Parotid gland (tissue), 1 donor: Measurements from ENCODE around the genes TSPO2 and FOXP4.

DNA sequence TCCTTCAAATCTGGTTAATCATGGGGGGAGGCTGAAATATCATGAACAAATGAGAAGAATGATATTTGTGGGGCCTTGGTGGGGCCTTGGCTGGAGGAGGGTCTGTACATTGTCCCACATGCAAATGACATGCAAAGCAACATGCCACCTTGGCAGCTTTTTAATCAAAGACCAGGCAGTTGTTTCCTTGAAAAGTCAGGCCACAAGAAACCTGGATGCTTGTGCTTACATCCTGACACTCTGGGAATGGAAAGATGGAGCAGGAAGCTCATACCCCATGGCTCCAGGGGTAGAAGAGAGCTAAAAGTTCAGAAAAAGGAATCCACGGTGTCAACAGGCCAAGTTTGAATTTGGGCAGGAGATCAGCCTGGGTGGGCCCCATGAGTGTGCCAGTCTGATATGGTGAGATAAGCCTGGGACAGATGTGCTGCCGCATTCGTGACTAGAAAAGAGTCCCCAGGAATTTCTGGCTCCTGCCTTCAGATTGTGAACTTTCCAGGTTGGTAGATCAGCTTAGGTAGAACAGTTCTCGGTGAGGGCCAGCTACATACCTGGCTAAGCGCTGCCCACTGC is at the start of gene TSPO2:
TSS of gene TSPO2 (plus strand) at position 421 of the 573 bp plus-strand sequence.
- PRO-cap: no peak

DNA sequence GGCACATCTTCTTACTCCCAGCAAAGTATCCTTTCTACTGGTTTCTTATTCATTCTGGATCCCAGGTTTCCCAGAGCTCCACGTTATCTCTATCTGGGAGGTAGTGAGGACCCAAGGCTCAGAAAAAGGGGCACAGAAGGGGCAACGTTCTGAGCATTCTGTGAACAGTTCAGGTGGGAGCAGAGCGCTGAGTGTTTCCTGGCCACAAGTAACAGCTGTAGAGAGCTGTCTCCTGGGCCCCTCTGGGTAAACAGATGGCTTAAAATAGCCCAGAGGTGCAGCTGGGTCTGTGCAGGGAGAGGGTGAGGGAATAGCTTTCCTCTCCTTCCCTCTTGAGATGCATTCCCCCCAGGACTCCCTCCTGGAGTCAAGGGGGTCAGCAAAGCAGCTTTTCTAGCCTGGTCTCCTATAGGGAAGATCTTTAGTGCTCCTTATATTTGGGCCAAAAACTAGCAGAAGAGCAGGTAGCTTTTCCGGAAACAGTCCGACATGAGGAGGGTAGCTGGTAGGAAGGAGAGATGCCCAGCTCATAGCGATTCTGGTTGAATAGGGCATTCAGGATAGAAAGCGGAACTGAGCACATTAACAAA is 2.3 kb downstream of the APOBEC2 start:
- PRO-cap: no peak

- PRO-cap: no peak
Measured at GRCh38 chr6:41100510-41101489, 28.0 kb downstream of the NFYA start.

- PRO-cap: no peak
Measured at GRCh38 chr6:41270996-41271537, 15.4 kb downstream of the TREM1 start.

DNA sequence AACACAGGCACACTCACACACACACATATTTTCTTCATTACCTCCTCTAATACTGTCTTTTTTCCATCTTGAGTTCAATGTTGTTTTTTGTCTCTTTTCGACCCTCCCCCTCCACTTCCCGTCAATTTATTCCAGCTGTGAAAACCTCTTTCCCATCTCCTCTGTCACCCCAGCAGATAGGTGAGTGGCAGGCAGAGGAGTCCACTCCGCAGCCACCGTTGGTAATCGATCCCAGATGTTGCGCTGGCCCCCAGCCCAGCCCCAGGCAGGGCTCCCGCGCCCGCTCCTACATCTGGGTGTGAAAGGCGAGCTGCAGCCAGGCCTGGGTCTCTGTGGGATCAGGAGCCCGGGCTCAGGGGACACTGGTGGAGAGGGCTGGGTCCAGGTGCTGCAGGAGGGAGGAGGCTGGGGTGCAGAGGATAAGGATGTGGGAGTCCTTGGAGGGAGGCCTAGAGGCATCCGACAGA is 56.7 kb upstream of the FOXP4 start:
- PRO-cap: no peak

- PRO-cap: bidirectional peak, plus-strand start at chr6:41546618, minus-strand start at chr6:41546367
Measured at GRCh38 chr6:41546030-41546771, at the start of gene FOXP4. Gene FOXP4, plus strand, starts transcription at chr6:41546381.

DNA sequence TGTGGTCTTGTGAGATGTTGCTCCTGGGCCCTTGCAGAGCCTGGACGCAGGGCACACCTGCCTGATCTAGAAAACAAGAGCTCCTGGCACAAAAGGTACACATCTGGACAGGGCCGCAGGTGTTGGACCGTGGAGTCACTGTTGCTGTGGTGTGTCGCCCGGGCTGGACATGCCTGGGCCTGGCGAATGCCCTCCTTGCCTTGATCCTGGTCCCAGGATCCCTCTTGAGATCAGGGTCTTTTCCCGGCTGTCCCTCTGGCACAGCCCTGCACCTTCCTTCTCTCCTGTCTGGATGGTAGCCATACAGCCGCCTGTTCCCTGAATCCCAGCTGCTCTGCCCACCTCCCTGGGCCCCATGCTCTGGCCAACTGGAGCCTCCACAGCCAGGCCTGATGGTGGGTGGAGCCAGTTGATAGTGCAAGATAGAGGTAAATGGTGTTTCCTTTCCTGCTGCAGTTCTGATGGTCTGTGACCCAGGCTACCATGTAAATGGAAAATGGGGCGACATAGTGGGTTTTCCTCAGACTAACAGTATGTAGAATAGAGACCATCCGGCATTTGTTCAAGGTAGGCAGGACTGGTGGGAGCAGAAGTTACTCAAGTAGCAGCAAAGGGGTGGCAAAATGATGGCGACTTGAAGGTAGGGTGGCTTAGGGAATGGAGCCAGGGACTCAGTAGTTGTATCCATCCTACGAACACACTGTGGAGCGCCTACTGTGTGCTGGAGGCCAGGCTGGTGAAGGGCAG is 5.1 kb downstream of the FOXP4 start:
- PRO-cap: no peak

GRCh38 chr6:41577756-41579010 is 32.0 kb downstream of the FOXP4 start:
- PRO-cap: no peak

DNA sequence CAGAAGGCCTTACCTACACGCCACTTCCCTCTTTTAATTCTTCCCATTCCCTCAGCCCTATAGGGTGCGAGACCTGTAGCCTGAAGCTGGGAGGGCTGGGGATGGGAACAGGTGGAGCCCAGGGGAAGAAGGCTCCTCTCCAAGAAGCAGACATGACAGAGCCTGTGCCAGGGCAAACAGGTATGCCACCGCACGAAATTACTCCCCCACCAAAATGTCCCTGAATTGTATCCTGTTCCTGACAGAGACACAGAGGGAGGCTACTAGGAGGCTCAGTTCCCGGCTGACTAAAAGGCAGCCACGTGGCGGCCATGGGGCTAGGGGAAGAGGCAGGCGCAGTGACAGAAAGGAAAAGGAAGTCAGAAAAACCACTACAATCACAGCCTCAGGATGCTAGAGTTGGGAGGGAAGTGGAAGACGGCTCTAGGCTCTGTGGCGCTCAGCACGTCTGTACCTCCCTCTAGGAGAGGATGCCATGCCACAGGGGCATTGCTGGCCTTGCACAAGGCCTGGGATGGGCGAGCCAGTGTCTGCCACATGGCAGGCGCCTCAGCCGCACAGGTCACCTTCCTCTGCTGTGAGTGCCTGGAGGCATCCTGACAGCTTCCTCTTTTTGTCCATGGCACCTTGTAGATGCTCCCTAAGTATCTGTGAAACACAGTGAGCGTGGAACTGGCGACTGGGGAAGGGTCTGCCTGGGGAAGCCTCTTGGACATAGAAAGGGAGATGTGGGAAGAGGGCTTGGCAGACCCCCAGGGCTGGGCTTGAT is 27.7 kb downstream of the TFEB start:
- PRO-cap: no peak

- PRO-cap: no peak
Measured at GRCh38 chr6:41920733-41920982, 281 bp downstream of the MED20 start.

DNA sequence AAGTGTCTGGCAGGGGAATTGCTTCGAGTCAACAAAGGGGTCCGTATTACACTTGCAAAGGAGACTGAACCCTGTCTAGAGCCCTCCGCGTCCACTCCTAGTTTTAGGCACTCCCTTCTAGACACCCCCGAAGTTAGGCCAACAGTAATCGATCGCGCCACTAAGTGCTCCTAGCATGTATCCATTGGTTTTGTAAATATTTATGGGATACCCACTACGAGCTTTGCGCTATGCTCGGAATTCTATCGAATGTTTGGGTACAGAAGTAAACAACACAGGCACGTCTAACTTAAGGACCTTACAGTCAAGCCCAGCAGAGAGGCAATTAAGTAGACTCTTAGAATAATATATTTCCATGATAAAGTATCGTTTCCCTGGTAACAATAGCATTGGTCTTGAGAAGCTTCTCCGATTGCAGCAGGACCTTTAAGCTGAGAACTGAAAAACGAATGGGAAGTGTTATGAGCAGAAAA is 633 bp downstream of the BYSL start:
- PRO-cap: no peak

DNA sequence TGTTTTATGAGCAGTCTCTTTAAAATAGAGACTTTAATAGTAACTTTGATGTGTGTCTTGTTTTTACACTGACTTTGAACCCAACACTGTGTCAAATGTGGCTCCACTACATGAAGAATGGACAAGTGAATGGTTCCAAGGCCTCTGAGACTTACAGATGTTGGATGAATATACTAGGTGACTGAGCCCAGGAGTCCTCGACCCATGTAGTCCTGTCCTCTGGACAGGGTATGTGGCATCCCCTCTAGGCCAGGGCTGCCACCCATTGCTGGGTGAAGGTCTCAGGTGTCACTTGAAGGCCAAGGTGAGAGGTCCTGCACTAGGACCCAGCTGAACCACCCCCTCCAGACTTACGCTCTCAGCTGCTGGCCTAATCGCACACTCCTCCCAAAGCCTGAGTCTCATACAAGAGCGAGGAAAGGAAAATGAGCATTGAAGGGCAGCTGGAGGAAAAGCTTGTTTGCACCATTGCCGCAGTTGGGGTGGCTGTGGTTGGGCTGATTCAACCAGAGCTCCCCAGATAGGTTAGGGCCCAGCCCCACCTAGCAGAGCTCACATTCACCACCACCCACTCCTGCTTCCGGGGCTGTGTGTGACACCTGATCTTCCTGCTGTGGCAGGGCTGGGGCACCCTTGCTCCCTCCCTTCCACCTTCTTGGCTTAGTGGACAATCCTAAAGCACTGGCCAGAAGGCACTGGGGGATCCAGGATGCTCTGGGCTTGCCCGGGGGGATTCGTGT is 11.0 kb upstream of the TAF8 start:
- PRO-cap: no peak

- PRO-cap: no peak
Measured at GRCh38 chr6:42140767-42142060, 1.2 kb downstream of the C6orf132 start.

DNA sequence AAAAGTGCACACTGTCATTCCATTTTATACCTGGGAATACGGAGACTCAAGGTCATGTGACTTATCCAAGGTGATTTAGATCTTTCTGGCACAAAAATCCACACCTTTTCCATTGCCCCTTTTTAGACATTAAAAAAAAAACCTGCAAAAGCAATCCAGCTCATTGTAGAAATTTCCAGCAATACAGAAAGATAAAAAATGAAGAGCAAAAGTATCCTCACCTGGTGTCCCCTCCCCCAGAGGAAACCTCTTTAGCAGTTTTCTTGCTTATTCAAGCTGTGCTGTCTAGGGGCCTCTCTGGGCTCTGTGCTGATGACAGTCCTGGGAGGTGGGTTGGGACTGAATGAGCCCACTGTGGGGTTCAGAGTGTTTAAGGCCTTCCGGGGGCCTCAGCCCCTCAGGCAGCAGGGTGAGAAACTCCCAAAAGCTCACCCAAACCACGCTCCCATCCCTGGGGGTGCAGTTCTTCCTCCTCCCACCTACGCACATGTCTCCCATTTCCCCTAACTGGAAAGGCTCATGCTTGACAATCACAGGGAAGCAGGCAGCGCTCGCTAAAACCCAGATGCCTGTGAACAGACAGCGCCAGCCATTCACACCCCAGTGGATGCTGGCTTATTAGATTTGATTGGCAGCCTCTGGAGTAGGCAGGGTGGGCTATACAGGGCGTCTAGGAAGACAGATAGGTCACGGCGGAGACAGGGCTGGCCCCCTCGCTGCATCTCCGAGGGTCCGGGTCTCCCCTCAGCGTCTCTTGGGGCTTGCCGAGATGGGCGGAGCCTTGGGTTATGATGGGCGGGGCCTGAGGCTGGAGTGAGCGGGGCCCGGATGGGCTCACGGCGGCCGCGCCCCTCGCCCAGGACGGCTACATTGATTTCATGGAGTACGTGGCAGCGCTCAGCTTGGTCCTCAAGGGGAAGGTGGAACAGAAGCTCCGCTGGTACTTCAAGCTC is 4.5 kb downstream of the GUCA1A start:
- PRO-cap: no peak

GRCh38 chr6:42225447-42225839 is 7.8 kb upstream of the MRPS10 start:
- PRO-cap: no peak

DNA sequence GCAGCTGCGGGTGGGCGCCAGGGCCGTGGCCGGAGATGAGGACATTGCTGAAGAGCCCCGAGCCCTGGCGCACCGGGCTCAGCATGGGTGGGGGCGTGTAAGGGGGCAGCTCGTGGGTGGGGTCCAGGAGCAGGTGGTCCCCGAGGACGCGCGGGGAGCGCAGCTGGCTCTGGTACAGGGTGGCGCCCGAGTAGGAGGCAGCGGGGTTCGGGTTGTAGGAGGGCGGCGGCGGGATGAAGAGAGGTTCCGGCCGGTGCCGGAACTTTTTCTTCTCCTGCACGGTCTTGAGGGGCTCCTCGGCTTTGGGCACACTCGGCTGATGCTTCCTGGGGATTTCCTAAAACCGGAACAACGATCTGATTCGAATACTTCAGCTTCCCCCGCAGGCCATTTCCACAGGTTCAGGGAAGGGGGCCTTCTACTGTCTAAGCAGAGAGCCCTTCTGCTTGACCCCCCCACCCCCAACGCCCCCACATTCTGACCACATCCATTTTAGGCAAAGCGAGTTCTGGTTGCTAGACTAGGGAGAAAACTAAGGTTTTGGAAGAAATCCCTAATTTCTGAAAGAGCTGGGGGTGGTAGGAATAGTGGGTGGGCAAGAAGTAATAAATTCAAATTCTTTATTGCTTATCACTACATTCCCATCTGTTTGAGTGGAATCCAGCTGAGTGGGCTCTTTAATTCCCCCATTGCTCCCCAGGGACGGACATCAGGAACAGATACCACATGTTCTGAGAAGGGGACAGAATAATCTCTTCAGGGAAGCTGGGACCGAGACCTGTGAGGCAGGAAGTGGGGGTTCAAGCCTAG is 41.9 kb upstream of the MRPS10 start:
- PRO-cap: no peak

- PRO-cap: no peak
Measured at GRCh38 chr6:42260345-42261252, 42.9 kb upstream of the MRPS10 start.

- PRO-cap: no peak
Measured at GRCh38 chr6:42726446-42727695, 4.5 kb upstream of the PRPH2 start.

GRCh38 chr6:42744364-42744864 is 1.5 kb downstream of the TBCC start:
- PRO-cap: no peak

DNA sequence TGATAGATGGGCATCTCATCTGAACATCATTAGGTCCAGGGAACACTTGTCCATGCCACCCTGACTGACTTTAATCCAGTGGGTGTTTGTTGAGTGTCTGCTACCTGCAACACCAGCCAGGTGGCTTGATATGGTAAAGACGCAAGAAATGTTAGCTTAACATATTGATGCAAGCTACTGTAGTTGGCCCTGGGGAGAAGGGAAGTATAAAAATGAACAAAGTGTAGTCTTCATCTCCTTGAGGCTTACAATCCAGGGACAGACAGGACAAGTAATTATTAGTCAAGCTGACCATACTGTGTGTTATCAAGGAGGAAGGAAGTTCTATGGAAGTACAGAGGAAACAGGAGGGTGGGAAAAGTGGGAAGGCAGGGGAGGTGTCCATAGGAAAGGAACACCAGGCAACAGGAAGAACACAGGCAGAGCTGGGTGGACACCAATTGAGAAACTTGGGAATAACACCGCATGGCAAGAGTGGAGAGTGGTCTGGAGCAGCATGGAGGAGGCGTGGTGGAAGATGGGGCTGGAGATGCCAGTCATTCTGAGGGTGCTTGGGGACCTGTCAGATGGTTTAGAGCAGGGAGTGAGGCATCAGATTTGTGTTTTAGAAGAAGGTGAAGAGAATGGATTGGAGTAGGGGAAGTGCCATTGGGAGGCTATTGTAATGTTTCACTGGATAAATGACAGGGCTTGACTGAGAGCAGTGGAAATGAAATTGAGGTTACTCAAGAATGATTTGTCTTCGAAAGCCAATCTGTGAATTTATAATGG is 14.2 kb upstream of the BICRAL start:
- PRO-cap: no peak